ENCODE measurements around the gene MICU1.

GRCh38 chr10:71756236-71757288 lies 16.8 kb downstream of the VSIR start:
- RRBS, 2 experiments: 60% methylated on average over 1 of the region's 15 CpGs; no CpG with 5 or more reads in 1 of the 2 experiments
CAGE:
- cytosol, long polyA minus RNA: no peak
- cytosol, long polyA plus RNA: no peak
- long polyA plus RNA: no peak
- nucleus, long polyA minus RNA: no peak
- nucleus, long polyA plus RNA: no peak

DNA sequence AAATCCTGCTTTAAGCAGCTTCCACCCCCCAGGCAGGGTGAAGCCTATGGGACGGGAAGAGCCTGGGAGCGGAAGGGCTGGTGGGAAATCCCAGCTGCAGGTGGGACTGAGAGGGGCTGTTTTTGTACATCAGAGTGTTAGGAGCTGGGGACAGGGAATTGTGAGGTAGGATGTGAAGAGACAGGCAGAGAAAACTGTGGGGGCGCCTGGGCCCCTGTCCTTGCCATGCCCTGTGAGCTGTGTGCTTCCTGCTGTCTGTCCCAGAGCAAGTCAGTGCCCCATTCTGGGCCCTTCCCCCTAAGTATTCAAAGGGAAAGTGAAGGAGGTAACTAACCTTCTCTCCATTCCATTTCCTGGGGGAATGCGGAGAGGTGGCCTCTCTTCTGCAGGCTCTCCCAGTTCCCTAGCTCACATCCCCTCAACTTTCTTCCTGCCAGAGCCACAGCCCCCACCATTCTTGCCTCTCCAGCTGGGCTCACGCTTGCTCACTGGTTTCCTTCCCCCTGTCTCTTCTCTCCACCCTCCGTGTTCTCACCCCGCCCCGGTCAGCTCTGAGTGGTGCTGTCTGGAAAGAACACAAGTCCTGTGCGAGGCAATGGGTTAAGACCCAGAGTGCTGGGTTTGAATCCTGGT lies 9.6 kb upstream of the VSIR start:
- RRBS, 2 experiments: no CpG with 5 or more reads among the region's 9 CpGs
CAGE:
- cytosol, long polyA minus RNA: no peak
- cytosol, long polyA plus RNA: no peak
- long polyA plus RNA: no peak
- nucleus, long polyA minus RNA: no peak
- nucleus, long polyA plus RNA: no peak

DNA sequence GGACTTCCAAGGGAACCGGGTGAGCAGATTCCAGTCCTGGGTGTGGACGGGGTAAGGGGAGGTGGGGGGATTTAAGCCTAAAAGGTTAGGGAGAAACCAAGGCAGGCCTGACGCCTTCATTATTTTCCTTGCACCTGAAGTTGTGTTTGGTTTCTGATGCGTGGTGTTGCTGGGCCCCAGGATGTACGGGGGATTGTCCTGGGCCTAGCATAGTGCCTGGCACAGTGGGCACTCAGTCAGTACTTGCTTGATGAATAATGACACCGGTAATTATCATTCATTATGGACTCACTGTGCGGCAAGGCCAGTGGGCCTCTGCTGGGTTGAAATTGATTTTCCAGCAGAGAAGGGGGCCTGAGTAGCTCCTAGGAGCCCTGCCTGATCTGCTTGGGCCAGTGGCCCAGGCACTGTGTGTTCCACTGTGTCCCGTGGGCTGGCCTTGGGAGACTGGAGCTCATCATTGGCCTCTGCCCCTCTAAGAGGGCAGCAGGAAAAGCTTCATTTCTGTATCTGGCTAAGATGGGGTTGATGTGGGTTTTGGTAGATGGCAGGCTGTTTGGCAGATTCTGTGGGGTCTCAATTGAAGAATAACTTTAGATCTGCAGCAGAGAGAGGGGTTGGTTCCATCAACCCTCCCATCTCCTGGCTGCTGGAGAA lies 1.4 kb downstream of the CHST3 start:
- RRBS, 2 experiments: no CpG with 5 or more reads among the region's 8 CpGs
CAGE:
- cytosol, long polyA minus RNA: no peak
- cytosol, long polyA plus RNA: no peak
- long polyA plus RNA: no peak
- nucleus, long polyA minus RNA: no peak
- nucleus, long polyA plus RNA: no peak

DNA sequence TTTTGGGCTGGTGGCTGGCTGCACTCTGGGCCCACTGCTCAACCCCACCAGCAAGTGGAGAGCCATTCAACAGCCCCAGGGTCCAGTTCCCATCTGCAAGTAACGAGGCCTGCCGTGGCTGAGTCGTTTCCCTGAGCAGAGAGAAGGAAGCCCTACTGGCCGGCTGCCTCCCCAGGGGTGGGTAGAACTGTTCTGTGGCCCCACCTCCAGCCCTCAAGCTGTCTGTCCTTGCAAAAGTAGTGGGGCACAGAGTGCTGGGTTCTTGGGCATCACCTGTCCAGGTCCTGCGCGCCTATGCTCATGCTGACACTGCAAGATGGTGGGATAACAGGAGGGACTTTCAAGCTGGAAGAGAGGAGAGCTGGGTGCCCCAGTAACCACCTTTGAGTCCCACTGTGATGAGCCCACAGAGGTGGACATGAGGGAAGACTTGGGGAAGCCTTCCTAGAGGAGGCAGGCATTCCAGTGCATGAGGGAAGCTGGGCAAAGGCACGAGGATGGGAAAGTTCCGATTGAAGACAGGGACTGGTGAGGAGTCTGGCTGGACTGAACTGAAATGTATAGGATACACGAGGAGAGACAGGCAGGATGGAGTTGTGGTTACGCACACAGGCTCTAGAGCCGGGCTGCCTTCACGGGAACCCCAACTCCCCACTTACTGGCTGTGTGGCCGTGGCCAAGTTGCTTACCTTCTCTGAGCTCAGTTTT lies 9.3 kb downstream of the CHST3 start:
- RRBS, 2 experiments: no CpG with 5 or more reads among the region's 13 CpGs
CAGE:
- cytosol, long polyA minus RNA: no peak
- cytosol, long polyA plus RNA: no peak
- long polyA plus RNA: no peak
- nucleus, long polyA minus RNA: no peak
- nucleus, long polyA plus RNA: no peak

DNA sequence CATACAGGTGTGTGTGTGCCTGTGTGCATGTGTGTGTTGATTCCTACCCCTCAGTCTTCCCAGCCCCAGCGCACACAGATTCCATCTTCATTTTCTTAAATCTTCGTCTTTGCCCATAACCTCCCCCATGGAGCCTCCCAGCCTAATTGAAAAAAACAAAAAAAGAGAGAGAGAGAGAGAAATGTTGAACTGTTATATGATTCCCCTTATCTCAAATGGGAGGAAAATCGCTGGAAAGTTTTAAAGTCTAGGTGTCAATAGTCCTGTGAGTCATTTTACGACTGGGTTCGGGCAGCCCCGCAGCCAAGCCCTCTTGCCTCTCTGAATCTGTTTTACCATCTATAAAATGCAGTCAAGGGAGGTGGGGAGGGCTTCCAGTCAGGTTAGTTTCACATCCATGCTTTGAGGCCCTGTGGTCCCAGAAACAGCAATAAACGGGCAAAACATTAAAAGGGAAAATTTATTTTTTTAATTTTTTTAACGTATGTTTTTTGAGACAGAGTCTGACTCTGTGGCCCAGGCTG lies 60.8 kb downstream of the SPOCK2 start:
- RRBS, 2 experiments: no CpG with 5 or more reads among the region's 8 CpGs
CAGE:
- cytosol, long polyA minus RNA: no peak
- cytosol, long polyA plus RNA: no peak
- long polyA plus RNA: no peak
- nucleus, long polyA minus RNA: no peak
- nucleus, long polyA plus RNA: no peak

- RRBS, 2 experiments: no CpG with 5 or more reads among the region's 5 CpGs
CAGE:
- cytosol, long polyA minus RNA: no peak
- cytosol, long polyA plus RNA: no peak
- long polyA plus RNA: no peak
- nucleus, long polyA minus RNA: no peak
- nucleus, long polyA plus RNA: no peak
Measured at GRCh38 chr10:72048422-72048719, 40.0 kb downstream of the SPOCK2 start.

GRCh38 chr10:72067628-72068276 lies 20.6 kb downstream of the SPOCK2 start:
- RRBS, 2 experiments: 67 to 71% methylated on average over 3 of the region's 16 CpGs
CAGE:
- cytosol, long polyA minus RNA: no peak
- cytosol, long polyA plus RNA: no peak
- long polyA plus RNA: no peak
- nucleus, long polyA minus RNA: no peak
- nucleus, long polyA plus RNA: no peak

- RRBS, 2 experiments: 0 to 3% methylated on average over 1 of the region's 5 CpGs
CAGE:
- cytosol, long polyA minus RNA: no peak
- cytosol, long polyA plus RNA: no peak
- long polyA plus RNA: no peak
- nucleus, long polyA minus RNA: no peak
- nucleus, long polyA plus RNA: no peak
Measured at GRCh38 chr10:72069077-72069407, 19.3 kb downstream of the SPOCK2 start.

GRCh38 chr10:72080049-72080545 lies 8.3 kb downstream of the SPOCK2 start:
- RRBS, 2 experiments: no CpG with 5 or more reads among the region's 7 CpGs
CAGE:
- cytosol, long polyA minus RNA: no peak
- cytosol, long polyA plus RNA: no peak
- long polyA plus RNA: no peak
- nucleus, long polyA minus RNA: no peak
- nucleus, long polyA plus RNA: no peak

GRCh38 chr10:72084029-72084641 lies 4.2 kb downstream of the SPOCK2 start:
- RRBS, 2 experiments: 59 to 70% methylated on average over 4 of the region's 12 CpGs
CAGE:
- cytosol, long polyA minus RNA: no peak
- cytosol, long polyA plus RNA: no peak
- long polyA plus RNA: no peak
- nucleus, long polyA minus RNA: no peak
- nucleus, long polyA plus RNA: no peak

GRCh38 chr10:72095928-72096662 lies 7.7 kb upstream of the SPOCK2 start:
- RRBS, 2 experiments: no CpG with 5 or more reads among the region's 4 CpGs
CAGE:
- cytosol, long polyA minus RNA: no peak
- cytosol, long polyA plus RNA: no peak
- long polyA plus RNA: no peak
- nucleus, long polyA minus RNA: no peak
- nucleus, long polyA plus RNA: no peak

DNA sequence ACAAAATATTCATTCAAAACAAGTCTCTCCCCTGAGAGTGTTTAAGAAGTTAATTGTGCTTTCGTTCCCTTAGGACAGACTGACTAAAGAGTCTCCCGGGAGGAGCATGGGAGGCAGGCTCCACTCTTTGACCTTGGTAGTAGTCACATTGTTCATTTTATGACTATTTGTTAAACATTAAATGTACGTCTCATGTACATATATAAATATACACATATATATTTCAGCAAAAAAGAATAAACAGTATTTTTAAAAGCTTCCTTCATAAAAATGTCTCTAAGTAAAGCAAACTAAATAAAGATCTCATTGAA lies 35.3 kb upstream of the SPOCK2 start:
- RRBS, 2 experiments: no CpG with 5 or more reads among the region's 3 CpGs
CAGE:
- cytosol, long polyA minus RNA: no peak
- cytosol, long polyA plus RNA: no peak
- long polyA plus RNA: no peak
- nucleus, long polyA minus RNA: no peak
- nucleus, long polyA plus RNA: no peak

GRCh38 chr10:72257091-72257443 lies 16.7 kb upstream of the DDIT4 start:
- RRBS, 2 experiments: no CpG with 5 or more reads among the region's 2 CpGs
CAGE:
- cytosol, long polyA minus RNA: no peak
- cytosol, long polyA plus RNA: no peak
- long polyA plus RNA: no peak
- nucleus, long polyA minus RNA: no peak
- nucleus, long polyA plus RNA: no peak

DNA sequence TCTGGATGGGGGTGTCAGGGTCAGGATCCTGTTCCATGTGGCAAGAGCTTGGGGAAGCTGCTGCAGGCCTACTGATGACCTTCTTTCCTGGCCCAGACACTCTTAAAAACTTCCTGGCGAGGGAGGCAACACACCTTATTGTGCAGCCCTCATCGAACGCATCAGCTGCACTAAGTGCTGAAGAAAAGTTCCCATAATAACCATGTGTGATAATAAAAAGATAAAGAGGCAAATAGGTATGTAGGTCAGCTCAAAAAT lies 13.7 kb upstream of the DDIT4 start:
- RRBS, 2 experiments: no CpG with 5 or more reads among the region's 3 CpGs
CAGE:
- cytosol, long polyA minus RNA: no peak
- cytosol, long polyA plus RNA: no peak
- long polyA plus RNA: no peak
- nucleus, long polyA minus RNA: no peak
- nucleus, long polyA plus RNA: no peak

GRCh38 chr10:72274478-72275160 lies 895 bp downstream of the DDIT4 start:
- RRBS, 2 experiments: no CpG with 5 or more reads among the region's 36 CpGs
CAGE:
- cytosol, long polyA minus RNA: no peak
- cytosol, long polyA plus RNA: no peak
- long polyA plus RNA: no peak
- nucleus, long polyA minus RNA: no peak
- nucleus, long polyA plus RNA: no peak

DNA sequence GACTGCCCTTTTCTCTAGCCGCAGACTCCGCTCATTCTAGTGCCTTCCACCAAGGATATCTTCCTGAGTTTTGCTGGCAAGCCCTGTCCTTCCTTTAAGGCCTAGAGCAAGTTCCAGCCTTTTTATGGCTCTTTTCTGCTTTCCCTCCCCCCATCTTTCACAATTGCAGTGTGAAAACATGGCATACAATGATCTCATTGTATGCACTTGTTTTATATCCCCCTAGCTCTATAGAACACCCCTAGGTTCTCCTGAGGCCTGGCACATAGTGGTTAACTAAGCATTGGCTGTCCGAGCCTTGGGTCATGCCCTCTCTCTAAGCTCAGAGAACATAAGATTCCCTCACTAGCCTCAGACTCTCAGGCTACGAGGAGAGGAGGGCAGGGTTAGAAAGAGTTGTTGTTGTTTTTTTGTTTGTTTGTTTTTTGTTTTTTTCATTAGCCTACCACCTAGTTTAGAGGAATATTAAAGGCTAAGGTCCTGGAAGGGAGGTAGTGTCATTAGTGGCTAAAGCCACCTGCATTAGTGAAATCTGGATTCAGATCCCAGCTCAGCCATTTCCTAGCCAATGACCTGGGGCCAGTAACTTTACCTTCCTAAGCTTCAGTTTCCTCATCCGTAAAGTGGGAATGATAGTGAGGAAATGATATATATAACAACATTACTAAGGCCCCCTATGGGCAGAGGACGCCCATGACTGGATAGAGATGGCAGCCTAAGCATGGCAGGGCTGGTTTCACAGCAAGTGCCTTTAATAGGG lies 4.8 kb downstream of the DDIT4 start:
- RRBS, 2 experiments: no CpG with 5 or more reads among the region's 6 CpGs
CAGE:
- cytosol, long polyA minus RNA: no peak
- cytosol, long polyA plus RNA: no peak
- long polyA plus RNA: no peak
- nucleus, long polyA minus RNA: no peak
- nucleus, long polyA plus RNA: no peak

GRCh38 chr10:72353935-72354447 lies 728 bp downstream of the DNAJB12 start:
- RRBS, 2 experiments: 1% methylated on average over 9 to 10 of the region's 27 CpGs
CAGE:
- cytosol, long polyA minus RNA: no peak
- cytosol, long polyA plus RNA: no peak
- long polyA plus RNA: no peak
- nucleus, long polyA minus RNA: no peak
- nucleus, long polyA plus RNA: no peak

DNA sequence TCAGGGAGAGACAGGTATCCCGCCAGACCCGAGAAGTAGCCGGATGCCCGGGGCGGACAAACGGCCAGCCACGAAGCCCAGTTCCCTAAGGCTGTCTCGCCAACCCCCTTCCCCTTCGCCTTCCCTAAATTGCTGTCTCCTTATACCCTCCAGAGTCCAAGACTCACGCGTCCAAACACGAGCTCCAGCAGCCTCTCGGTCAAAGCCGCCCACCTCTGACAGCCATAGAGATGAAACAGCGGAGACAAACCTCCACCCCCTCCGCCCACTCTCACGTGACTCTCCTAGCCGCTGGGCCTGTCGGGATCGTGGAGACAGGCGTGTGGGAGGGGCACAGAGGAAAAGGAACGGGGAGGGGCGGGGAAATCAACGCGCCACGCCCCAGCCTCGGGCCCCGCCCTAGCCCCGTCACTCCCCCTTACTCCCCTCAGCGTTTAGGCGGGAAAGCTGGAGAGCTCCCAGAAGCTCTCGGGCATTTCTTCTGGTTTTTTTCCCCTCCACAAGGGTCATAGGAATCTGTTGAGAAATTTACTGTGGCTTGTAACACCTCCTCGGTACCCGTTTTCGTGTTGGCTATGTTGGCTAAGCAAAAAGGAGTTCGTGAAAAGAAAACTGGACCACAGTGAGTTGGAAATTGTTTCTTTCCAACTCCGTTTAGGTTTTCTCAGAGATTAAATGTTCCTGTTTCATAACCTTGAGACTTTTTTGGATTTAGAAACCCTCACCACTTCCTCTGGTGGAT lies at the start of gene MICU1:
Gene MICU1 (minus strand): TSS at position 237 of the 742 bp plus-strand sequence.
- RRBS, 2 experiments: no CpG with 5 or more reads among the region's 37 CpGs
CAGE:
- cytosol, long polyA minus RNA: start-site peak on the minus strand centred at position 250 of the sequence, 9 bp wide, 149 reads
- cytosol, long polyA plus RNA: start-site peak on the minus strand centred at position 247 of the sequence, 62 bp wide, 580 and 962 reads in 2 replicates
- long polyA plus RNA: start-site peak on the minus strand centred at position 258 of the sequence, 57 bp wide, 971 and 570 reads in 2 replicates
- nucleus, long polyA minus RNA: start-site peak on the minus strand centred at position 250 of the sequence, 27 bp wide, 32 reads
- nucleus, long polyA plus RNA: start-site peak on the minus strand centred at position 237 of the sequence, 43 bp wide, 363 and 677 reads in 2 replicates

- RRBS, 2 experiments: no CpG with 5 or more reads among the region's 6 CpGs
CAGE:
- cytosol, long polyA minus RNA: no peak
- cytosol, long polyA plus RNA: no peak
- long polyA plus RNA: no peak
- nucleus, long polyA minus RNA: no peak
- nucleus, long polyA plus RNA: no peak
Measured at GRCh38 chr10:72792117-72792673, 100.3 kb downstream of the MCU start.

DNA sequence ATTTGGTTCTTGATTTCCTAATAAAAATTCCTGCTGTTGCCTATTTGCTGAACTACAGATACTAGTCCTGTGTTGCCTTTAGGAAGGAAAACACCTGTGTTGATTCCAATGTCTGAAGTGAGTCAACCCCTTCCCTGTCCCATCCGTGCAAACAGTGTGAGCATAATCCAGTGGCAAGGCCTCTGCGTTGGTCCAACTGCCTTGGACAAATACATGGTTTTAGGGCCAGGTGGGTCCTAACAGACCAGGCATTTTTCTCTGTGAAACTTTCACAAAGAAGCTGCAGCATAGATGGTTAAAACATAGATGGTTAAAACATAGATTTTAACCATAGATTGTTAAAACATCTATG lies 1.7 kb downstream of the PLA2G12B start:
- RRBS, 2 experiments: no CpG with 5 or more reads among the region's 2 CpGs
CAGE:
- cytosol, long polyA minus RNA: no peak
- cytosol, long polyA plus RNA: no peak
- long polyA plus RNA: no peak
- nucleus, long polyA minus RNA: no peak
- nucleus, long polyA plus RNA: no peak